Bronchial epithelial cell (primary cell): ENCODE measurements around a stretch of chr4.

- RRBS, 2 experiments = no CpG with 5 or more reads among the region's 10 CpGs
These were observed 3.6 kb downstream of the RPS3A start for GRCh38 chr4:151102880-151103519.

DNA sequence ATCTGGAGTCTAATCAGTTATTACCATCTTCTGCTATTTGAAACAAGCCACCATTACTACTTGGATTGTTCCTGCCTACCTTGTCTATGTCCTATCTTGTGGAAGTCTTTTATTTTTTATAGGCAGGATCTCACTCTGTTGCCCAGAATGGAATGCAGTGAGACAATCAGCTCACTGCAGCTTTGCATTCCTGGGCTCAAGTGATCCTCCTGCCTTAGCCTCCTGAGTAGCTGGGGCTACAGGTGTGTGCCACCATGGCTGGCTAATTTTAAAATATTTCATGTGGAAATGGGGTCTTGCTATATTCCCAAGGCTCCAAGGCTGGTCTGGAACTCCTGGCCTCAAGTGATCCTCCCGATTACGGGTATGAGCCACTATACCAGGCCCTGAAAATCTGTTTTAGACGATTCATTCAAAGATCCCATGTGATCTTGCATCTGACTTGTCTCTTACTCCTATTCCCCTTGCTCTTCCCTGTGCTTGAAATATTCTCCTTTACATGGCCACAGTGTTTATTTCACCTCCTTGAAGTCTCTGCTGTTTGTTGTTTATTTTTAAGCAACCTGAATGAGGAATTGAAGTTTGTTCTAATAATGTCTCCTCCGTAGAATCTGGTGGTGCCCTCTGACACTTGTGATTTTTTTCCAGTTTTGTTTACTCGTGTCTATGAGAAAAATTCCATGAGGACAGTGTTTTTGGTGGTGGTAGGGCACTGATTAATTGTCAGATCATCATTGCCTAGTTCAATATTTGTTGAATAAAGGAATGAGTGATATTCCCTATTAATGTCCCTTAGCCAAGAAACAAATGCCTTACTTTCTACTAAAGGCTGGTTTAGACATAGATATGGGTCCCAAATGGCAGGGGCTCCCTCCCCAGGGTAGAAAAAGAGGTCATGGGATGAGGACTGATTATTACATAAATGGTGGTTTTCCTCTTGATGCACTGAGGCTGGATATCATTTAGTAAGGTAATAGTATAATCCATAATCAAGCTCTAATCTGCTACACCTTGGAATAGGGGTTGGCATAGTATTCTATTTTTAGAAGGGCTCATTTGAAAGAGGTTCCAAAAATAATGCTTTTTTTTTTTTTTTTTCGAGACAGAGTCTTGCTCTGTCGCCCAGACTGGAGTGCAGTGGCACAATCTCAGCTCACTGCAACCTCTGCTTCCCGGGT is 8.0 kb downstream of the RPS3A start:
- RRBS, 2 experiments = no CpG with 5 or more reads among the region's 8 CpGs

GRCh38 chr4:151184462-151185046 is 85.1 kb downstream of the RPS3A start:
- RRBS, 2 experiments = no CpG with 5 or more reads among the region's 4 CpGs

DNA sequence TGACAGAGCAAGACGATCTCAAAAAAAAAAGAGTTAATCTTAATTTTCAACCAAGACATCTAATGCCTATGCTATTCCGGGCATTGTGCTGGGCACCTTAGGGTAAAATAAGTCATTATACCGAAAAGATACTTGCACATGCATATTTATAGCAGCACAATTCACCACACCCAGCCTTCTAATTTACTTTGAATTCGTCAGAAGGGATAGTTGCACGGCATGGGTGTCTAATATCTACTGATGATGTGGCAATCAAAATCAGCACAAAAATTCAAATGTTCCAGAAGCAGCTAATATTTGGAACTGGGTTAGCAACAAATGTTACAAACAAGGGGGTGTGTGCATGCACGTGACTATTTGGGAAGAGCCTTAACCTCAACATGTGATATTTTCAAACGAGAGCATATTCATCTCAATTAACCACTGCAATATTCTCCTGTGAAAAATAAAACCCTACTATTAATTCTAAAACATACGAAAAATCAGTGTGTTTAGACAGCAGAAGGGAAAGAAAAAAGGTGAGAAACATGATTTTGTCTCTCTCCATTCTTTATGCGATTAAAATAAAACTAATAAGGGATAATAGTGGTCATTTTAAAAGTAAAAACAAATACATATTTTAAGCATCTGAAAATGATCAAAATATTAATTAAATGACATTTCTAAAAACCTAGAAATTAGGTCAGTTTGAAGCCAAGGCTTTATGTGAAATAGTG is 79.6 kb upstream of the PRSS48 start:
- RRBS, 2 experiments = no CpG with 5 or more reads among the region's 9 CpGs

DNA sequence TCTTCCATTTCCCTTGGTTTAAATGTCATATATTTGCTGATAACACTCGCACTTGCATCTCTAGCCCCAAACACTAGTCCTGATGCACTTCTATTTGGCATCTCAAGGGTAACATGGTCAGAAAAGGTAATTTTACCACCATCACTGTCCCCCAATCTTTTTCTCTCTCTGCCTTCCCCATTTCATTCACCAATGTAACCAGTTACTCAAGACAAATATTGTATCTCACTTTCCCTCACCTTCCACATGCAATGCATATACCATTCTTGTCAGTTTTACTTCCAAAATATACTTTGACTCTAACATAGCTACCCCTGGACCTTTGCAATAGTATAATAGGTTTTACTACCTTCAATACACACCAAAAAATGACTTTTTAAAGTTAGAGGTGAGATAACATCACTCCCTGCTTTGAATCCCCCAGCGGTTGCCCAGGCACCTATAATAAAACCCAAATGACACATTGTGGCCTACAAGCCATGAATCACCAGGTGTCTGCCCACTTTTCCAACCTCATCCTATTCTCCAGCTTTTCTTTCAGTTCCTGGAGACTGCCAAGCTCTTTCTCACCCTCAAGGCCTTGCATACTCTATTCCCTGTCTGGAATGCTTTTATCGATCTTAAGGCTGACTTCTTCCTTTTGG is 16.6 kb upstream of the PRSS48 start:
- RRBS, 2 experiments = no CpG with 5 or more reads among the region's 3 CpGs

GRCh38 chr4:151294914-151295200 is 17.9 kb downstream of the PRSS48 start:
- RRBS, 2 experiments = no CpG with 5 or more reads among the region's 4 CpGs

GRCh38 chr4:151323098-151323430 is 2.3 kb downstream of the SH3D19 start:
- RRBS, 2 experiments = no CpG with 5 or more reads among the region's 1 CpG

- RRBS, 2 experiments = no CpG with 5 or more reads among the region's 7 CpGs
These were observed 24.0 kb downstream of the FHIP1A start for GRCh38 chr4:151432589-151433698.

GRCh38 chr4:151649325-151650358 is 111.2 kb downstream of the GATB start:
- RRBS, 2 experiments = no CpG with 5 or more reads among the region's 25 CpGs

GRCh38 chr4:151664038-151664775 is 96.6 kb downstream of the GATB start:
- RRBS, 2 experiments = no CpG with 5 or more reads among the region's 6 CpGs

DNA sequence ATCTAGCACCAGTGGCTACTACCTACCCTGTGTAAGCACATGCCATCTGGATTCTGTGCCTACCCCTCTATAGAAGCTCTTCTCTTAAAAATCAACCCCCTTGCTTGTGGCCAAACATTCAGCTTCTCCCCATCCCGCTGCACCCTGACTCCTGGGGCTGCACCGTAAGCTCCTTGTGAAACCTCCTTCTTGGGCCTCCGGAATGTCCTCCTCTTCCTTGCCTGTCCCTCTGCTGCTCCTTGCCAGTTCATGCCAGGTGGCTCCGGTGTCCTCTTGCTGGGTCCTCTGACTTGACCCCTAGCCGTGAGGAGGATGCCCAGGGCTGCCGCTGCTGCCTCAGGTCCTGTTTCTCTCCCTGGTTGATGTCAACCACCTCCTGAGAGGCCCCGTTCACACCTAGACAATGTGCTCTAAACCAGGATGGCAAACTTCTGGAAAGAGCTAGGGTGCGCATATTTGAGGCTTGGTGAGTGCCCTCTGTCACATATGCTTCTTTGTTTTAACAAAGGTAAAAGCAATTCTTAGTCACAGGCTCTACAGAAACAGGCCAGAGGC is 77.5 kb downstream of the GATB start:
- RRBS, 2 experiments = 96 to 99% methylated on average over 1 of the region's 8 CpGs

DNA sequence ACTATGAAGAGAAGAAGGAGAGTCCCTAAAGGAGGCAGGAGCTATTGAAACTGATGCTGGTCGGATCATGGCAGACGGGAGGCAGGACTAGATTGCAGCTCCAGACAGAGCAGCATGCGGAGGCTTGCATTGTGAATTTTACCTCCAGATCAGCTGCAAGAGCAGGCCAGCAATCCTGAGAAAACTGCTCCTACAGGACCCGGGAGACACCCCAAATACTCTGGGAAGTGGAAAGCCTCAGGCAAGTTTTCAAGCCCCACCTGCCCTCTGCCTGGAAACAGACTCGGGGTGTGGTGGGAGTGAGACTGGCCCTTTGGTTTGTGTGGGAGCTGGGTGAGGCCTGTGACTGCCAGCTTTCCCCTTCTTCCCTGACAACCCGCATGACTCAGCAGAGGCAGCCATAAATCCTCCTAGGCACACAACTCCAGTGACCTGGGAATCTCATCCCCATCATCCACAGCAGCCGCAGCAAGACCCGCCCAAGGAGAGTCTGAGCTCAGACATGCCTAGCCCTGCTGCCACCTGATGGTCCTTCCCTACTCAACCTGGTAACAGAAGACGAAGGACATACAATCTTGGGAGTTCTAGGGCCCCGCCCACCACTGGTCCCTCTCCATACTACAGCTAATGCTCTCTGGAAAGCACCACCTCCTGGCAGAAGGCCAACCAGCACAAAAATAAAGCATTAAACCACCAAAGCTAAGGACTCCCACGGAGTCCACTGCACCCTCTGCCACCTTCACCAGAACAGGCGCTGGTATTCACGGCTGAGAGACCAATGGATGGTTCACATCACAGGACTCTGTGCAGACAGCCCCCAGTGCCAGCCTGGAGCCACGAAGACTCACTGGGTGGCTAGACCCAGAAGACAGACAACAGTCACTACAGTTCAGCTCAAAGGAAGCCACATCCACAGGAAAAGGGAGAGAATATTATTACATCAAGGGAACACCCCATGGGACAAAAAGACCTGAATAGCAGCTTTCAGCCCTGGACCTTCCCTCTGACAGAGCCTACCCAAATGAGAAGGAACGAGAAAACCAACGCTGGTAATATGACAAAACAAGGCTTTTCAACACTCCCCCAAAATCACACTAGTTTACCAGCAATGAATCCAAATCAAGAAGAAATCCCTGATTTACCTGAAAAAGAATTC is 30.6 kb downstream of the GATB start:
- RRBS, 2 experiments = no CpG with 5 or more reads among the region's 16 CpGs

DNA sequence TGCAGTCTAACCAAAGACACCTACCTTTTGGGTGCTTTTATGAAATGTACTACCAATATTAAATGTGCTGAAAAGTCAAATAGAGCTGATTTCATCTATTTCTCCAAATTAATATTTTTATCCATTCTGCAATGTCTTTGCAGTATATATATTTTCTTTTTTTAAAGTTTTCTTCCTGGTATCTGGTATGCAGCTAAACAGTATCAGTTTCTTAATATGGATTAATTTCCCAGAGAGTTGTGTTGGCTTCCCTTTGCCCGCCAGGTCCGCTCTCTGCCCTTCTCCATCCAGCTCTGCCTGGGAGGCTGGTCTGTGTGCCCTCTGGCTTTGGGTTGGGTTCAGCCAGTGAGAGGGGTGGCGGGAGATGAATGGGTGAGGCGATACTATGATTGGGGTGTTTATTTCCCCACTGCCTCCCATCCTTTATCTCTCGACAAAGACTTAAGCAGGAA is 204.2 kb upstream of the GATB start:
- RRBS, 2 experiments = no CpG with 5 or more reads among the region's 5 CpGs

- RRBS, 2 experiments = 0% methylated on average over 2 of the region's 14 CpGs; no CpG with 5 or more reads in 1 of the 2 experiments
These were observed 183.3 kb downstream of the FBXW7 start for GRCh38 chr4:152352479-152353117.

DNA sequence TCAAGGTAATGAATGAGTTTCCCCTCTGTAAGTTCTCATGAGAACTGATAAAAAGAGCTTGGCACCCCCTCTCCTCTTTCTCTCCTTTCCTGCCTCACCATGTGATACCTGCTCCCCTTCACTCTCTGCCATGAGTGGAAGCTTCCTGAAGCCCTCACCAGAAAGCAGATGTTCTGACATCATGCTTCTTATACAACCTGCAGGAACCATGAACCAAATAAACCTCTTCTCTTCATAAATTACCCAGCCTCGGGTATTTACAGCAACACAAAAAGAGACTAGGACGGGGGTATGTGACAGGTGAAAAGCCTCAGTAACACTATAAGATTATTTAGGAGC is 21.3 kb downstream of the FBXW7 start:
- RRBS, 2 experiments = no CpG with 5 or more reads among the region's 2 CpGs

DNA sequence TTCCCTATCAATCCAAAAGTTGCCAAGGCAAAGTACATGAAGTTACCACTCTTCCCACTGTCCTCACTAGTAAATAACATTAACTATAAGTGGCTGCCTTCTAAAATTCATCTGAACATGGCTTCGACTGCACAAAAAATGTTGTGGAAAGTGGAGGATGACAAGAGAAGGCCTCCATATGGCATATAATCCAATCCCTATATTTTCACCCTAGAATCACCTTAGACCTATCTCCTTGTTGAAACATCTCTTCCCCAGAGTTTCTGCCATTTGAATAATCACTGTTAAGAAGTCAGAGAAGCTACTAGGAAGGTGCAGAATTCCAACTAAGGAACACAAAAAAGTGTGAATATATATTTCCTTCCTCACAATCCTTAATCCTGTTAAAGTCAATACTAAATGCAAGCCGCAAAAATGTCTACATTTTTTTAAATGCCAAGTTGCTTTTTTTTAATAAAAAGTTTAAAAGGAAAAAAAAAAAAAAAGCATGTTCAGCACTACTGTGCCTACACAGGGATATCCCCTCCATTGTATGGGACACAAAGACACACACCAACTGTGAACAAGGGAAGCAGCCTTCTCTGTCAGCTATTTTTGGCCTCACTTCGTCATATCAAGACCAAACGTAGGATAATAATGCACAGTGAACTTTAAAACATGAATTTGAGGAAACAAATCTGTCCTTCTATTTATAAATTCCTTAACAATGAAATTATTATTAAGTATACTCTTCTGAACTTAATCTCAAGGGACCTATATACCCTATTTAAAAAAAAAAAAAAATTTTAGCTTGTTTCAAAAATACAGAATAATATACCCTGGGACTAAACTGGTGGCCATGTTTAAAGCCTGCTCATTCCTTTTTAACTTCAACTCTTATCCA is 4.5 kb downstream of the FBXW7 start:
- RRBS, 2 experiments = no CpG with 5 or more reads among the region's 4 CpGs

- RRBS, 2 experiments = no CpG with 5 or more reads among the region's 3 CpGs
These were observed 18.4 kb upstream of the FBXW7 start for GRCh38 chr4:152554184-152554802.

GRCh38 chr4:153008613-153009143 is 72.6 kb downstream of the FHDC1 start:
- RRBS, 2 experiments = no CpG with 5 or more reads among the region's 11 CpGs

GRCh38 chr4:153143525-153144217 is 60.6 kb upstream of the TRIM2 start:
- RRBS, 2 experiments = no CpG with 5 or more reads among the region's 6 CpGs

GRCh38 chr4:153204048-153204334 is 252 bp upstream of the TRIM2 start:
- RRBS, 2 experiments = no CpG with 5 or more reads among the region's 5 CpGs